Cardiac ventricle fibroblast (primary cell): Measurements from ENCODE around the genes SRL and C16orf96.

- RAMPAGE, long total RNA, result no peak
Observed at GRCh38 chr16:3998956-3999272, 117.3 kb downstream of the ADCY9 start.

GRCh38 chr16:4011201-4011908 lies 104.9 kb downstream of the ADCY9 start:
- RAMPAGE, long total RNA, result no peak

- RAMPAGE, long total RNA, result no peak
Observed at GRCh38 chr16:4053138-4053918, 62.9 kb downstream of the ADCY9 start.

GRCh38 chr16:4058187-4058936 lies 57.9 kb downstream of the ADCY9 start:
- RAMPAGE, long total RNA, result no peak

GRCh38 chr16:4094128-4094644 lies 22.1 kb downstream of the ADCY9 start:
- RAMPAGE, long total RNA, result no peak

- RAMPAGE, long total RNA, result no peak
Observed at GRCh38 chr16:4184787-4185149, 57.1 kb downstream of the SRL start.

GRCh38 chr16:4239545-4240089 lies 2.3 kb downstream of the SRL start:
- RAMPAGE, long total RNA, result no peak

DNA sequence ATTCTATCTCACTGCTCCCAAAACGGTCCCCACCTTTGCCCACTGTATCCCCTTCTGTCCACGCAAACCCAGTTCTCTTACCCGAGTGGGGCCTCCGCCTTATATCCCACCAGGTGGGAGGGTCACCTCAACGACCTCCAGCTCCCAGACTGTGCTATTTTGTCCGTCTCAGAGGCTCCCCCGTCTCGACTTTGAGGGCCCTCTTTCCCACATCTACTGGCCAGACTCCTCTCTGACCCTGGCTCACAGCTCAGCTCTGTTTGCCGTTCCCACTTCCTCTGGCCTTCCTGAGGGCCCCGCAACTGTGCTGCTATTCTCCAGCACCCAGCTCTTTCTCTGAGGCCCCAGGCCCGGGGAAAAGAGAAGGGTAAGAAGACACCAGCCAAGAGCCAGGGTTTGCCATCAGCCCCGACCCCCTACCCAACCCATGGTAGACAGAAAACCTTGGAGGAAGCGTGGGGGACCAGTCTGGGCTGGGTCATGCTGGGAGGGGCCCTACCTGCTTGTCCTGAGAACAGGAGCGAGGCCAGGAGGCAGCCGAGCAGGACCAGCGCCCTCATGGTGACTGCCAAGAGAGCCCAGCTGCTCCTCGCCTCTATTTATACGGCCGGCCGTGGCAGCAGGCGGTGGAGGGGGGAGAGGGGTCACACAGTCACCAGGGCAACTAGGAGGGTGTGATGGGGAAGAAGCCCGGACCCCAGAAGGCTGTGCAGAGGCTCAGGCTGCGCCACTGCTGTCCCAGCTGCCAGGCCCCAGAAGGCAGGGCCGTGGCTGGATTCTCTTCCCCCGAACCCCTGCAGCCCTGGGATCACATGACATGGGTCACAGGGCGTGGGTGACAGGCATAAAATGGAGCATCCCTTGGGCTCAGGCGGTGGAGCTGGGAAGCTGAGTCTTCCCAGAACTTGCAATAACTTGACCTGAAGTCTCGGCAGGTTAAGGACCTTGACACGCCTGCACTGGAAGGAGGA lies at the start of gene SRL:
Gene SRL, minus strand, starts transcription at position 573 of the 971 bp plus-strand sequence.
- RAMPAGE, long total RNA, result no peak

DNA sequence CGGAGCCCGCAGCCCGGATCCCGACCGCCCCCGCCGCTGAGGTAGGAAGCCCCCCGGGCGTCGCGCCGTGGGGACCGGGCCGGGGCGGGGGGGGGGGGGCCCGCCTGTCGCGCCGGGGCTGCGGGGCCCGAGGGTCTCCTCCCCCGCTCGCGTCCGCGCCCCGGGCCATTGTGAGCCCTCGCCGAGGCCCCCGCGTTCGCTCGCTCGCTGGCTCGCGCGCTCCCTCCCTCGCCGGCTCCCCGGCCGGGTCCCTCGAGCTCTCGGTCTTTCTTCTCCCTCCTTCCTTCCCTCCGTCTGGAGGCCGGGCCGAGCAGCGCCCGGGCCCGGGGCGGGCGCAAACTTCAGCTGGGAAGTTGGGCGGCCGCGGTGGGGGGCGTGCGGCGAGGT lies 340 bp downstream of the GLIS2 start:
- RAMPAGE, long total RNA, result no peak

DNA sequence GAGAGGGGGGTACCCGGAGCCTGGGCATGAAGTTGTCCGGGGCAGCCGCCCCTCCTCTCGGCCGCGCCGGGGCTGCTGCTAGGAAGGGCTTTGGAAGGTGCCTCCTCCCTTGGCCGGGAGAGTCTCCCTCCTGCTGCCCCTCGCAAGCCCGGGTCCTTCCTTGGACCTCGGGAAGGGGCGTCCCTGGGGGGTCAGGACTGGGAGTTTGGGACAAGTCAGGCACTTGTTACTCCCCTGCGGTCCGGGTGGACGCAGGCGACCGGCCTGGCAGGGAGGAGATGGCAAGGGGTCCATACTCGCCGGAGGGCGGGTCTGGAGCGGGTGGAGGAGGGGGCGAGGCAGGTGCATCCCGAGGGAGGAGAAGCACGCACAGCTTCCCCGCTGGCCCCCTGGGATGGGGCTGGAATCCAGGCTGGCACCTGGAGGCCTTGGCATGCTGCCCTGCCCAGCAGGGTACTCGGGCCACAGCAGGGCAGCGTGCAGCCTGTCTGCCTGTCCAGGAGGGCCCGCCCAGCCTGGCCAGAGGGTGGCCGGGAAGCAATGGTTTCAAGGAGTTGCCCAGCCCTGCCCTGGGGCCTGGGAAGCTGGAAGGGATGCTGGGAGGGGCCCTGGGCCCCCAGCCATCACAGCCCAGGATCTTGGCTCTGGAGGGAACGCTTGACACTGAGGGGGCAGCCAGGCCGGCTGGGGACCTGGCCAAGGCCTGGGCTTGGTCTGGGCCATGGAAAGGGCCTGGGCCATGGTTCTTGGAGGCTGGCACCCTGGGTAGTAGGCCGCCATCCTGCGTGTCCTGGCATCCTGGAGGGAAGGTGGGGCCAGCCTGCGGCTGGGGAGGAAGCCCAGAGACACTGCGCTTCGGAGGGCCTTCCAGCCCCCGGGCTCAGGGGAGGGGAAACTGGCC lies 984 bp downstream of the GLIS2 start:
- RAMPAGE, long total RNA, result no peak

DNA sequence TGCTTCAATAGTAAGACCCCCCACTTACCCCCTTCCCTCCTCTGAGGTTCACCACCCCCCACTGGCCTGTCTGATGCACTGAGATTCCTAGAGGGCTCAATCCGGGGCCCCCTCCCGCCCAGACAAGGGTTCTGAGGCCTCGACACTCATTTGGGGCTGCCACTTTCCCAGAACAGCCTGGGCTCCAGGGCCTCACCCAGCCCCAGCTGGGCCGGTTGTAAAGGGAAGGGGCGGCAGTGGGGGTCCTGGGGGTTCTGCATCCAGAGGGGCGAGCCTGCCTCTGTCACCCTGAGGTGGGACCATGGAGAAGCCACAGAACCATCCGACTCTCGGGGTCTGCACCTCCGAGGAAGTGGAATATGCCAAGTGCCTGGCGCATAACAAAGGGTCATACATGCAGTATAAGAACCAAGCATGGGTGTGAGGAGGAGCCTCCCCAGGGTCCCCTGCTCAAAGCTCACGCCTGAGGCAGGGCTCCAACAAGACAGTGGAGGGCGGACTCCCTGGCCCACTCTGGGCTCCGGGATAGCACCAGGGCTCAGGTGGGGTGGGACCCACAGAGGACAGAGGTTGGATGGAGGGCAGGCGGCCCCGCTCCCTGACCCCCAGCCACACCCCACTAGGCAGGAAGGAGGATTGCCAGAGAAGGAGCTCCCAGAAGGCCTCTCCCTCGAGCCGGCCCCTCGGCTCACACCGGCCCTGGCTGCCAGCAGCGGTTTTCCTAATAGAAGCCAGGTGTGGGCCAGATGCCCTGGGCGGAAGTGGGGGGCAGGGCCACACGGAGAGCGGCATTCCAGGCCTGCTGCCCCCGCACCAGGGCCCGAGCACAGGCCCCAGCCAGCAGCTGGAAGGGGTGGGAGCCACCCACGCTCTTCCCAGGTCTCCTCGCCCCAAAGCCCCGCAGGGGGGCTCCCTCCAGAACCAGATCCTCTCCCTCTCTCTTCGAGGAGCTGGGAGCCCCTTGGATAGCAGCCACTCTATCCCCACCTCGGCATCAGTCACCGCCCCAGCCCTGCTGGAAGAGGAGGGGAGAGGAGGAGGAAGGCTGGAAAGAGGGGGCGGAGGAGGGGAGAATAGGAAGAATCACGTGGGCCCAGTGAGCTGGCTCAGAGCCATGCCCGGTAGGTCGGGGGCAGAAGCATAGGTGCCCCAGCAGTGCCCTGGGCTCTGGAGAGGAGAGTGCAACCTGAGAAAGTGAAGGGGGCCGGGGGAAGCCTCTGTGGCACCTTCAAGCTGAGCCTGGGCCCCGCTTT lies 20.8 kb downstream of the VASN start:
- RAMPAGE, long total RNA, result no peak

GRCh38 chr16:4414238-4414991 lies 2.0 kb downstream of the CORO7 start:
- RAMPAGE, long total RNA, result no peak

DNA sequence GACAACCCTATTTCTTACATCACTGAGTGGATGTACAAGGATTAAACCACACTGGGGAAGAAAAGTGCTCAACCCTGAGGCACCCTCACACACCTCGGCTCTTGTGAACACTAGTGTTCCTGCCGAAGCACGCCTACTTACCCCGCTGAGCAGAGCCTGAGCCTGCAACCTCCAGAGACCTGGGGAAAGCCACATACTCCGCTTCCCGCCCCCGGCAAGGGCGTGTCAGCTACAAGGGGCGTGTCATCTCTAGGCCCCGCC lies 172 bp upstream of the HMOX2 start:
- RAMPAGE, long total RNA, result no peak

DNA sequence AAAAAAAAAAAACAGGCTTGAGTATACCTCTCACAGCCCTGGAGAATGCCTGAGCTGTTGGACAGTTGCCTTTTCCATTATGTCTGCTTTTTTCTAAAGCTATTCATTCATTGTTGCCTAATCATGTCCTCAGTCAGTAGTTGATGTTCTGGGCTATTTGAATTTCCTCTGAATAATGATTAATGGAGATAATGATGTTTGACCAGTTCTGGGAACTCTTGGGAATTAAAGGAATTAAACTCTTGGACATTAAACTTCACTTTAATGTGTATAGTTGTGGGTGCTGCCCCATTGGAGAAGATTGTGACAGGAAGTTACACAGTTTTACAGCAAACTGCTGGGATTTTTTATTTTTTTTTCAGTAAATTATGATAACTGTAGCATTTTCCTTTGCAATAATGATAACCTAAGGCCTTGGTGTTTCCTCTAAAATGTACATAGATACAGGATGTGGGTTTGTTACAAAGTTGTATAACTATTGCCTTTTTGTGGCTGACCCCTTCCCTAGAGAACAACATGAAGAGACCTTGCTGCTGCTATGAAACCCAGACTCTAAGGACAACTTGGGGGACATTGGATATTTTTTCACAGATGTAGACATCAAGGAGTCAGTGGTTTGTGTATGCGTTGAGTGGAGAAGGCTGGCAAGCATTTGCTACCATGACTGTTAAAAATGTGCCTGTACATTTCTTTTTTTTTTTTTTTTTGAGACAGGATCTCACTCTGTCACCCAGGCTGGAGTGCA lies 12.1 kb downstream of the HMOX2 start:
- RAMPAGE, long total RNA, result no peak

DNA sequence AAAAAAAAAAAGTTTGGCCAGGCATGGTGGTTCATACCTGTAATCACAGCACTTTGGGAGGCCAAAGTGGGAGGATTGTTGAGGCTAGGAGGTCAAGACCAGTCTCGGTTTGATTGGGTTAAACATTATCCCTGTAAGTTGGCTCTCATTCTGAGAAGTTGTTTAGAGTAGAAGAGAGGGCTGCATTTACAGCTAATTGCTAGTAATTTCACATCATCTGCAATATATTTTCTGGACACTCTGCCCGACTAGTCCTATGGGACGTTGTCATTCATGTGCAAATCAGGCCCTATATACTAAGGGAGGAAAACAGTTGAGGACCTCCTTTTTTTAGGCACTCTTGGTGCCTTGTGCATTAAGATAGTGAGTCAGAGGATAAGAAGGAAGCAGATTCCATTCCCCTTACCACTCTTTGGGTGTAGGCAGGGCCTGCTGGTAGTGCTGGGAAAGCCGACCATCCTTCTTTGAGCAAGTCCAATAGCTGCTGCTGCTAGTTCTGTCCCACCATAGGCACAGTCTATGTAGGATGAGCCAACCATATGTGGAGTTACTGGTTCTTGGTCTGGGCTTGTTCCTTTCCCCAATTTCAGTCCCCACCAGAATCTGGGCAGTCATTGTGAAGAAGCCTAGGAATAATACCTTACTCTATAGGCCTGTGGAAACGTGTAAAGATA lies 18.8 kb downstream of the HMOX2 start:
- RAMPAGE, long total RNA, result no peak

GRCh38 chr16:4505290-4505794 lies 29.1 kb downstream of the HMOX2 start:
- RAMPAGE, long total RNA, result no peak

DNA sequence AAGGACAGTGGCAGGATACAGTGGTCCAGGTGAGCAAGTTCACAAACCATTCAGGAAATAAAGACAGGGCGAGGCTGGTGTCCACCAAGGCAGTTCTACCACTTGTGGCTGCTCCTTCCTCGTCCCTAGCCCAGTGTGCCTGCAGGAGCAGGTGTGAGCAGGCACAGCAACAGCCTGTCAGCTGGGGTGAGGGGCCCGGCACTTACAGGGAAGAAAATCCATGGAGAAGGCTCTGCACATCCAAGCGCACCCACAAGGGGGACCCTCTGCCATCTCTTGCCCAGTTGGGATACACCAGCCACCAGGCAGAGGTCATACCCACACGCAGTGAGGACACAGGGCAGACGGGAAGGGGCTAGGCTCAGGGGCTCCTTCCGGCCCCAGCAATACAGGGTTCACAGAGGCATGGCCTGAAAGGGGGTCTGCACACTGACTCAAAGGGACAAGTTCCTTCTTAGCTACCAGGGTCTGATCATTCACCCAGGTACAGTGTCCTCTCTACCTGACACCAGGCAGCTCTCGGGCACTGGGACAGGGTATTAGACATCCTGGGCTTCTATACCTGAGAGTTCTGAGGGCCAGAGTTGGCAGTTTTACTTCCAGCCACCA lies 27.0 kb downstream of the CDIP1 start:
- RAMPAGE, long total RNA, result no peak

GRCh38 chr16:4556037-4556746 lies at the start of gene C16orf96:
C16orf96 (plus strand) TSS chr16:4556340.
- RAMPAGE, long total RNA, result no peak

GRCh38 chr16:4610519-4610790 lies 4.2 kb downstream of the UBALD1 start:
- RAMPAGE, long total RNA, result no peak

GRCh38 chr16:4618053-4618872 lies 3.6 kb upstream of the UBALD1 start:
- RAMPAGE, long total RNA, result no peak